ENCODE measurements around the gene SDSL.

GRCh38 chr12:113405570-113406032, 1.9 kb upstream of the SDS start:
- PRO-cap, 2 experiments, result no peak in any of the 2 experiments

- PRO-cap, 2 experiments, result peak in 2 of 2 experiments; most common plus-strand start chr12:113422405 (in 2); most common minus-strand start chr12:113422308 (in 2)
These were observed at the start of gene SDSL for GRCh38 chr12:113421857-113422892. SDSL (plus strand) TSS chr12:113422380.

GRCh38 chr12:113507162-113507611, 35.5 kb upstream of the LHX5 start:
- PRO-cap, 2 experiments, result no peak in any of the 2 experiments

DNA sequence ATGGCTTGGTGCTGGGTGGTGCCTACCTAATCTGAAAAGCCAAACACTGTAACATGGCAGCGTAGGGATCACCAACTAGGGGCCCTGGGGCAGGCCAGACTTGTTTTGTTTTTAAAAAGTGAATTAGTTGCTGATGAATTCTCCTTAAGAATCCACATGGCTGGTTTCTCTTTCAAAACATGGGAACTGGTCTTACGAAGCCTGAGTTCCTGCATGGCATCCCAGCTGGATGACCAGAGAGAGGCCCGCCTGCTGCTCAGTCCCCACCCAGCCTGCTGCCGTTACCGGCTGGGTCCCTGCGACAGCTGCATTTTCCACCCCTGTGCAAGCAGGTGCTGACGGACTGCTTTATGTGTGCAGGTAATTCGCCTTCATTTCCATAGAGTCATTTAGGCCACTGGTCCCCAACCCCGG, 52.1 kb downstream of the RBM19 start:
- PRO-cap, 2 experiments, result no peak in any of the 2 experiments

- PRO-cap, 2 experiments, result no peak in any of the 2 experiments
These were observed 880 bp downstream of the TBX5 start for GRCh38 chr12:114404967-114405561.

DNA sequence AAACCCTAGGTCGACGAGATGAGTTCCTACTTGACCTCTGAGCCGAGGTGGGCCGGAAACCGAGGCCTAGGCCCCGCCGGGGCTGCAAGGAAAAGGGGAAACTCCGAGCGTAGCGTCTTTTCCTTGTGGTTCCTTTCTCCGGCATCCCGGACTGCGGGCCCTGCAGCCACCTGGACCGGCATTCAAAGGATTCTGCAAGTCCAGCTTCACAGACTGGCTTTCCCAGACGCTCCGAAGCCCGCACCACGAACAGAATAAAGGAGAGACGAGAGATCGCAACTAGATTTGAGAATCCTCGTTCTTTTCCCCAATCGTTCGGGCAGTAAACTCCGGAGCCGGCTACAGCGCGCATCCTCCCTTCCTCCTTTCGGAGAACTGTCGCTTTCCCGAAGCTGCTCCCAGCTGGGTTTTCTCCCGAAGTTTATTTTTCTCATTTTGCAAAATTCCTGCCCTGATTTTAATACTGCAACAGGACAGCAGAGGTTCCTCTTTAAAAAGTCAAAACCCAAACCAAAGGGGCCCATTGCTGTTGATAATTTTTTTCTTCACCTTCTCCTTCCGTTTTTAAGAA, 3.6 kb upstream of the TBX5 start:
- PRO-cap, 2 experiments, result peak in 2 of 2 experiments; most common plus-strand start position 322 of the sequence (in 1); most common minus-strand start position 155 of the sequence (in 2)

GRCh38 chr12:114668126-114668637, 15.8 kb downstream of the TBX3 start:
- PRO-cap, 2 experiments, result no peak in any of the 2 experiments

DNA sequence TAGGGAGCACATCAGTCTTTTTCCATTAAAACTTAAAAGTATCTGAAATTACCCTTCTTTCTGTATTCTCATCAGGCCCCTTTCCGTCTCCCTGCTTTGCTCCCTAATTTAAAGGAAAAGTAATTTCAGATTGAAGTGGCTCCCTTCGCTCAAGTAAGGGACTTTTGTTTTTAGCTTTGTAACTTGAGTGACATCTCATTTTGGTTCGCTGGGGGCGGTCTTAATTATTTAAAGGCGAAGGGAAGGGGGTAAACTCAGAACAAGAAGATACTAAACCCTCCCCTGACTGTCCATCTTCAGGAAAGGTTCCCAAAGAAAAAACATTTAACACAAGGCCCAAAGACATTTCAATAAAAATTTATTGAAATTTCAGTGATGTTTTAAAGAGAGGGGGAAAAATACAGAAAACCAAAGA, 14.1 kb downstream of the TBX3 start:
- PRO-cap, 2 experiments, result no peak in any of the 2 experiments

DNA sequence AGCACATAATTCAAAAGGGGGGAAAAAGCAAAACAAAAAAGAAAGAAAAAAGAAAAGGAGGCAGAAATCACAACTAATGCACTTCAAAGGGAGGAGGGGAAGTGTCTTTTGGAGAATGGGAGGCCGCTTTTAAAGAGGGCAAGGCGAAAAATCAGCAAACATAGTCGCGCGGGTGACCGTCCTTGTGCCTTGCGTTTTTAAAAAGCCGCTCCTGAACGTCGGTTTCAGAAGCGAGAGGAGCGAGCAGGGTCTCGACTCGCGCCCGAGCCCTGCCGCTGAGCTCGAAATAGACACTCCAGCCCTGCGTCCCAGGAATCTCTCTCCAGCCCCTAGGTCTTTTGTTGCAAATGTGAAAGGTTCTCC, 708 bp downstream of the TBX3 start:
- PRO-cap, 2 experiments, result no peak in any of the 2 experiments

DNA sequence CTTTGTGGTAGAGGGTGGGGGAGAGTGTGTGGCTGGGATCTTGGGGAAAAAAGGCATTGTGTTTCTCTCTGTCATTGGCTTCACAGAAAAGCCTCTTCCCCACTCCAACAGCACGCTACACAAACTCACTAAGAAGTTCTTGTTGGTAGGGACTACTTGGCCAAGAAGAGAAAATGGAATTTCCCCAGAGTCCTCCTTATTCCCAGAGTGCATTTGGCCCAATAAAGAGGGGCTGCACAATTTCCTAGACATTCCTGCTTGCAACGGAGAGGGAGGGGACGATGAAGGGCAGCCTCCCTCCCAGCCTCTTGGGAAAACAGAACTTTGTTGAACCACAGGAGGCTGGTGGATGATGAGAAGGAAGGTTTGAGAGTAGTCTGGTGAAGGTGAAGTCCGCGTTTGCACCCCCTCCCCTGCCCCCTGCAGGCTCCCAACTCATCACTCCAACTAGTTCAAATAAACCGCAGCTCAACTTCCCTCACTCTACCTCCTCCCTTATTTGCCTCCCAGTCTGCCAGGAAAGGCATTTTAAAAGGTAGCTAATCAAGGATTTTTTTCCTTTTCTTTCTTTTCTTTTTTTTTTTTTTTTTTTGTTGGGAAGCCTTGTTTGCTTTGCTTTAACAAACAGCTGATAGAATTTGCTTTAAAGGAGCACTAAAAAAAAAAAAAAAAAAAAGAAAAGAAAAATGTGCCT, 19.1 kb upstream of the TBX3 start:
- PRO-cap, 2 experiments, result no peak in any of the 2 experiments

DNA sequence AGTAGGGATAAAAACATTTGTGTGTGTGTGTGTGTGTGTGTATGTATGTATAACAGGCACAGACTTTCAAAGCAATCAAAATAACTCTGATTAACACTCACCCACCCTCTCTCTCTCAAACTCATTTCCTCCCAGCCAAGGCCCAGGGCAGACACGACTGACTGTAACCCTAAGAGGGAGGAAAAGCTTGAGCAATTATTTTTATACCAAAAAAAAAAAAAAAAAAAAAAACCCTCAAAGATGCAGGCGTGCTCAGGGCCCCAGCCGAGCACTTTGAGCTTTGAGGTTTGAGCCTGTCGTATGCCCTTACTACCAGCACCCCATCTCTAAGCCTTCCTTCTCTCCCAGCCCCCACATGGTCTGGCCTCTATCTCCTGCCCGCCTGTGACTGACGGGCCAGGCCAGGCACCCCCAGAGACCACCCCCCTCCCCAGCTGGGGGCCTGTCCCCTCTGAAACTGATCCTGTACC, 62.8 kb upstream of the TBX3 start:
- PRO-cap, 2 experiments, result no peak in any of the 2 experiments

GRCh38 chr12:114747219-114747745, 63.3 kb upstream of the TBX3 start:
- PRO-cap, 2 experiments, result no peak in any of the 2 experiments

GRCh38 chr12:114774392-114774696, 90.4 kb upstream of the TBX3 start:
- PRO-cap, 2 experiments, result no peak in any of the 2 experiments

DNA sequence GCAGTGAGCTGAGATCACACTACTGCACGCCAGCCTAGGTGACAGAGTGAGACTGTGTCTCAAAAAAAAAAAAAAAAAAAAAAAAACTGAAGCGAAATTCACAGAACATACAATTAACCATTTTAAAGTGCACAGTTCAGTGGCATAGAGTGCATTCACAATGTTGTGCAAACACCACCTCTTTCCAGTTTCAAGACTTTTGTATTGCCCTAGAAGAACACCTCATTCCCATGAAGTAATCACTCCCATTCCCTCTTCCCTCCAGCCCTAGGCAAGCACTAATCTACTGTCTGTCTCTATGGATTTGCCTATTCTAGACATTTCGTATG, 120.2 kb upstream of the TBX3 start:
- PRO-cap, 2 experiments, result no peak in any of the 2 experiments

DNA sequence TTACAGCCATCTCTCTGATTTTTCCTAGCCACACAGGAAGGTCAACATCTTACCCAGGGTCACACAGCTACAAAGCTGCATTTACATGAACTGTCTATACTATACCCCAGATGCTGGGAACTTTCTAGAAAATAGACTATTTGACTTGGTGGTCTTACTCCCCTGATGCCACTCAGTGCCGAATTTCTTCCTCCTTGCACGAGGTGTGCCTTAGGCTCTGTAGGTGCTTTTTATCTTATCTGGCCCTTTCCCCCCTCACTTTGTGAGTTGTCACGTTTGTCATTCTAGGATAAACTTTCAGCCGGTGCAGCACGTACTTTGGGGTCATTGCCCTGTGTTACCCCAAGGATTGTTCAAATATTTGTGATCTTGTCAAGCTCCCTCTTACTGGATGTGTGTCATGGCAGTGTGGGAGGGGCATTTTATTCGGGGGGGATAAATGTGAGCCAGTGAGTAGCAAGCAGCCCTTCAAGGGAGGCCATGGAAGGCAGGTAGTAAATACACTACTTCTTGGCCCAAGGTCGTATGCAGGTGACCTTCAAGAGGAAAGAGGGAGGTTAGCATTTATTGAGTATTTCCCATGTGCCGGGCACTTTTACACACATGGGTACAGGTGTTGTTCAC, 410.1 kb upstream of the TBX3 start:
- PRO-cap, 2 experiments, result no peak in any of the 2 experiments

- PRO-cap, 2 experiments, result peak in 2 of 2 experiments; most common plus-strand start chr12:115335837 (in 1)
These were observed 651.7 kb upstream of the TBX3 start for GRCh38 chr12:115335708-115336135.

DNA sequence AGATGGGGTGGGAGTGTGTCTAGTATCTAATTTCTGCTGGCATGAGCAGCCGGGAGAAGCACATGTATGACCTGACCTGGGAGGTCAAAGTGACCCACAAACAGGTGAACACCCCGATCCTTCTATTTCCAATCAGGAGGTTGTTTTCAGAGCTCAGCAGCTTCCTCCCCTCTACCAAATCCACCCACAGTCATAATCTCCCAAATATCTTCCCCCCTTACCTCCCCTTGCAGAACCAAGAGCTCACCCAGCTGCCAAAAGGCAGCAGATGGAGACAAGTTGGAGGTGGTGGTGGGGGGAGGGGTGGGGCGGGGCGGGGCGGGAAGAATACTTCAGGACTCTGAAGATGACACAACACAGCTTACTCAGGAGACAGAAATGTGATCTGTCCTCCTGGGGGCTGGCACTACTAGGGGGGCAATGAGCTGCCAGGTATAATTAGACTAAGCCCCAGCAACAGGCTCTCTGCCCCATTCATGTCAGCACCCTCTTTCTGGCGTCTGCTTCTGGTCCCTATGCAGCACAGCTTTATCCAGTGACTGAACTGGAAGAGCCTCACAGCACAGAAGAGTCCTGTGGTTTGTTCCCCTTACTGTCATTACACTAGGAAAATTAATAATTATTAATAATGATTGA, 407.1 kb downstream of the MED13L start:
- PRO-cap, 2 experiments, result no peak in any of the 2 experiments

DNA sequence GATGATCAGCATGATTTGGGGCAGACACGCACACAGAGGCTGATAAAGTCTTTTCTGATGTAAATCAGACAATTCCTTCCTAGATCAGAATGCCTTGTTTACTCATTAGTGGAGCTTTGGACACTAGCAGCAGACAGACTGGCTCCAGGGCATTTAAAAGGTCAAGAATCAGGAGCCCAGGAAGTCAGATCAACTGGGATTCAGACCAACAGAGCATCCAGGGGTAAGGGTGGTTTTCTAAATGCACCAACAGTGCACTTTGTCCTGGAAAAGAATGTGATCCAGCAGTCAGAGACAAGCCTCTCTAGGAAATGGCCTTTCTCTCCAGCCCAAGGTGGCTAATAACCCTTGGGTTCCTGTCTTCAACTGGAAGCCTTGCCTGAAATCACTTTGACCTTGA, 405.3 kb downstream of the MED13L start:
- PRO-cap, 2 experiments, result no peak in any of the 2 experiments

DNA sequence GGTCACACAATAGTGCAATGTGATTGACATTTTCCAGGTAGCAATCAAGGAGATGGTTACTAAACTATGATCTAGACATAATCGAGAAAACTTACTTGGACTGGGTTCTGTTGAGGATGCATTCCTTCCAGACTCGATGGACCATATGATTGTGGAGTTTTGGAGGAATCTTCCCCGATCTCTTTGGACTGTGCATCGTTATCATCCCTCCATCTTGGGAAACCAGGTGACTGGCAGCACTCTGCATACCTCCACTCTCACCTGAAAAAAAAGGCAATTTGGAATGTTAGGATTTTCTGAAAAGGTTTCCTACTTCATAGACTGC, 262.5 kb downstream of the MED13L start:
- PRO-cap, 2 experiments, result no peak in any of the 2 experiments

DNA sequence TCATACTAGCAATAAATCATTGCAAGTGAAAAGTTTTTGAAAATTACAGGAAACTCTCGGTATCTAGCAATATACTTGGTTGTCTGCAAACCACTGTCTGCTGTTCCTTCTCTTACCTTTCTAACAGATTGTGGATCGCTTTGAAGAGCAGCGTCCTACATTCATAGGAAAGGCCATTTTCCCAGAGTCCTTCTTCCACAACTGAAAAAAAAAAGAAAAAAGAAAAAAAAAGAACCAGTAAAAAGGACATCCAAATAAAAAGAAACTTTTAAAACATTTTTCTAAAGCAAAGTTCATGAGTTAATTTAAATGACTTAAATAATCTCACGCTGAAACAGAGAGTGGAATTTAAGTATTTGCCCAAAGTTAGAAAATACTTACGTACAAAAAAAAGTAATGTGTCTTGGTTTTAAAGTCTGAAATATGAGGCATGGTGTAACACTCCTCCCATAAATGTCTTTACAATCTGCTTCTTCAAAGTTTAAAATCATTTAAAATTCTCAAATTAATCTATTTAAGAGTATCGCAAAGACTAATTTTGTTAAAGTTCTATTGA, 166.1 kb downstream of the MED13L start:
- PRO-cap, 2 experiments, result no peak in any of the 2 experiments